Colon Carcinoma Metastatic in the Lung (tissue), 2 donors: ENCODE results near the gene MEX3D.

GRCh38 chr19:1566188-1566865, 1.8 kb downstream of the MEX3D start:
- PRO-cap, 2 experiments, result peak in 2 of 2 experiments; most common plus-strand start chr19:1566759 (in 2)

DNA sequence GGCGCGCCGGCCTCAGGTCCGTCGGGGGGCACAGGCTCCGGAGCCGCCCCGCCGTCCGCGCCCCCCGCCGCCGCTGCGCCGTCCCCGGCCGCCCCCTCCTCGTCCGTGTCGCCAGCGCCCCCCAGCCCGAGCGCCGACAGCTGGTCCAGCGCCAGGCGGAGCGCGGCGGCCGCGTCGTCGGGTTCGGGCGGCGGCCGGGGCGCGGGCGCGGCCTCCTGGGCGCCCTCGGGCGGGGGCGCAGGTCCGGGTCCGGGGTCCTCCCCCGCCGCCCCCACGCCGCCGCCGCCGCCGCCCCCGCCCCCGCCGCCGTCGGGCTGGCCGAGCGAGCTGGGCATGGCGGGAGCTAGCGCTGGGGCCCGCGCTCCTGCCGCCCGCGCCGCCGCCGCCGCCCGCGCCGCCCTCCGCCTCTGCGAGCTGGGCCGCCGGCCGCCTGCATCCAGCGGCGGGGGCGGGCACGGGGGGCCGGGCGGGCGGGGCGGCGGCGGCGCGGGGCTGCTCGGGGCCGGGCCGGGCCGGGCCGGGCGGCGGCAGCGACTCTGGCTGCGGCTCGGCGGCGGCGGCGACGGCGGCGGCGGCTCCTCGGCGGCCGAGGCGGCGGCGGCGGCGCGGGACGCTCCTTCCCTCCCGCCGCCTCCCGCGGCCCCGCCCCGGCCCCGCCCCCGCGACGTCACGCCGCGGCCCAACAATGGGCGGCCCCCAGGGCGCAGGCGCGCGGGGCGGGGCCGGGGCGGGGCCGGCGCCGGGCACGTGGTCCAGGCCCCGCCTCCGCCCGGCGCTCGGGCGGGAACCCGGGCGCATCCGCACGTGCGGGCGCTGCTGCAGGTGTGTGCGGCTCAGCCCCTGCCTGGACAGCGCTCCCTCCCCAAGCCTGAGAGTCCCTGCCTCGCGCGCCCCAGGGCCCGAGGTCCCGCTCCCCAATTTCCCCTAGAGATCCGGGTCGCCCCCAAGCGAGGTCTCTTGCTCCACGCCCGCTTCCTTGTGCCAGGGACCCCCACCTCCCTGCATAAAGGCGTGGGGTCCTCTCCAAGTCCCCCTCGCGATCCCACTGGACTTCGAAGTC, at the start of gene MEX3D:
Gene MEX3D, minus strand, starts transcription at position 602 of the 1,060 bp plus-strand sequence.
- PRO-cap, 2 experiments, result peak in 2 of 2 experiments; most common plus-strand start position 809 of the sequence (in 1); most common minus-strand start position 409 of the sequence (in 2)

DNA sequence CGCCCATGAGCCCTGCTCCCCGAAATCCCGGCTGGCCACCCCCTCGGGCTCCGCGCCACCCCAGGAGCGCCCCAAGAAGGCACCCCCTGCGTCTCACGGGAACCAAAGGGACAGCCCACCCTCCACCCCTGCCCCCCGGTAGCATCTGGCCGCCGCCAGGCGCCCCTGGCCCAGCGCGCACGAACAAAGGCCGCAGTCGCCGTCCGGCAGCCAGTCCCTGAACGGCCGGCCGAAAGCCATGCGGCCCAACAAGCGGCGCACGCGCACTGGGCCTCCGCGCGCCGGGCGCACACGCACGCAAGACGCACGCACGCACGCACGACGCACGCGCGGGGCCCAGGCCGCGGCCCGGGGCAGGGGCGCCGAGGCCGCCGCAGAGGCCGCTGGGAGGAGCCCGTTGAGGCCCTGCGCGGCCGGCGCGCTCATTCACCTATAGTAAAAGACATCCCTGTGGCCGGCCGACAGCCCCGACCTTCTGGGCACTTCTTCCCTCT, 526 bp downstream of the MBD3 start:
- PRO-cap, 2 experiments, result peak in 2 of 2 experiments; most common plus-strand start position 376 of the sequence (in 2); most common minus-strand start position 240 of the sequence (in 1)

- PRO-cap, 2 experiments, result no peak in any of the 2 experiments
Measured at GRCh38 chr19:1837248-1838246, 10.7 kb downstream of the REXO1 start.

- PRO-cap, 2 experiments, result no peak in any of the 2 experiments
Measured at GRCh38 chr19:1839651-1840279, 8.5 kb downstream of the REXO1 start.

DNA sequence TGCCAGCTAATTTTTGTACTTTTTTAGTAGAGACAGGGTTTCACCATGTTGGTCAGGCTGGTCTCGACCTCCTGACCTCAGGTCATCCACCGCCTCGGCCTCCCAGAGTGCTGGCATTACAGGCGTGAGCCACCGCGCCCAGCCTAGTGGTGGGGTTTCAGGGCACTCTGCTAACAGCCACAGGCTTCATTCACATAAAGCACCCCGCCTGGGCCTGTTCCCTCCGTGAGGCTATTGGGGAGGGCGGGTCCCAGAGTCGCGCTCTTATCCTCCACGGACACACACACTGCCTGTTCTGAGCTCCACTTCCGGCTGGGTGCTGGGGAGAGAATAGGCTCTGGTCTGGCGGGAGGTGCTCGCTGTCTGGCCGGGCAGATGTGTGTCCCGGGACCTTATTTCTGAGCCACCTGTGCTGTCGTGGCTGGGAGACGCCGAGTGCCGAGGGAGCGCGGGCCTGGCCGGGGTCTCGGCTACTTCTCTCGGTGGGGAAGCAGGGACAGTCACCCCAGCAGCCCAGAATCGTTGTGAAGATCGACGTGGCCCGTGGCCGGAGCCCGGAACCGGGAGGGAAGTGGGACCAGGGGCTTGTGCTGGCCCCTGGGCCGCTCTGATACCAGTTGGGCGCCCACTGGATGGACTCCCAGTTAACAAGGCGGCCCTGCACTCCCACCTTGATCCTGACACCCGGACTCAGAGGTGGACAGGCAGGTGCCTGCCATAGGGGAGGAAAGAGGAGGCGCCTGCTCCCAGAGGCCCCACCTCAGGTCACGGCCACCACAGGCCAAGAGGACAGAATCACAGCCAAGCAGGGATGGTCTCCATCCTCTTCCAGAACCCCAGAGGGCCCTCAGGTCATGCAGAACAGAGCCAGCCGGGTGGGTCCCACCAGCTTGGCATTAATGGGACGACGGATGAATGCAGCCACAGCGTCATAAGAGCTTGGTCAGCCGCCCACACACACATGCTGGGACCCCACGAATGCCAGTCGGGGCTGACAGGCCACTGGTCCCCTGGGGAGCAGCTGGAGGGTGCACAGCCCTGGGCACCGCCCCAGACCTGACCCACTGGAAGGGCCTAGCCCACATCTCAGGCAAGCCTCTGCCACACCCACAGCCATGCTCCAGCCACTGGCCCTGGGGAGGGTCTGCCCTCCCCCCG, 9.3 kb upstream of the KLF16 start:
- PRO-cap, 2 experiments, result no peak in any of the 2 experiments

GRCh38 chr19:1875242-1875894, 9.9 kb downstream of the ABHD17A start:
- PRO-cap, 2 experiments, result no peak in any of the 2 experiments

- PRO-cap, 2 experiments, result no peak in any of the 2 experiments
Measured at GRCh38 chr19:1881058-1881787, 4.1 kb downstream of the ABHD17A start.

DNA sequence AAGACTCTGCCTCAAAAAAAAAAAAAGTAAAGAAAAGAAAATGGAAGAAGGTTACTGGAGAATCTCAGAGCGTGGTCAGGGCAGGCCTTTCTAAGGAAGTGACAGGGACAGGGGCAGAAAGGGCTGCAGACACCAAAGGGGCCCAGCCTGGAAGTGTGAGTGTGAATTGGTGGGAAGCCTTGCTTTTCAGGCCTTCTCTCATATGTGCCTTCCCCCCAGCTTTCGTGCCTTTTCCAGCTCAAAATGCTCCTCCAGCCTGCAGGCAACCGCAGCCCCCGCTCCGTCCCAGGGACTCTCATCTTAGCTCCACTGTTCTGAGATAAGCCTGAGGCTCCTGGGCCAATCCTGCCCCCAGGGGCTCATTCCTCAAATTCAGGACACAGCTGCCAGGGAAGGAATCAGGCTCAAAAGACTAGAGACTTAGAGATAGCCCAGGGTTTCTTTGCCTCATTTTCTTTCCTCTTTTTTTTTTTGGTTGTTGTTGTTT, 2.0 kb upstream of the ABHD17A start:
- PRO-cap, 2 experiments, result no peak in any of the 2 experiments

DNA sequence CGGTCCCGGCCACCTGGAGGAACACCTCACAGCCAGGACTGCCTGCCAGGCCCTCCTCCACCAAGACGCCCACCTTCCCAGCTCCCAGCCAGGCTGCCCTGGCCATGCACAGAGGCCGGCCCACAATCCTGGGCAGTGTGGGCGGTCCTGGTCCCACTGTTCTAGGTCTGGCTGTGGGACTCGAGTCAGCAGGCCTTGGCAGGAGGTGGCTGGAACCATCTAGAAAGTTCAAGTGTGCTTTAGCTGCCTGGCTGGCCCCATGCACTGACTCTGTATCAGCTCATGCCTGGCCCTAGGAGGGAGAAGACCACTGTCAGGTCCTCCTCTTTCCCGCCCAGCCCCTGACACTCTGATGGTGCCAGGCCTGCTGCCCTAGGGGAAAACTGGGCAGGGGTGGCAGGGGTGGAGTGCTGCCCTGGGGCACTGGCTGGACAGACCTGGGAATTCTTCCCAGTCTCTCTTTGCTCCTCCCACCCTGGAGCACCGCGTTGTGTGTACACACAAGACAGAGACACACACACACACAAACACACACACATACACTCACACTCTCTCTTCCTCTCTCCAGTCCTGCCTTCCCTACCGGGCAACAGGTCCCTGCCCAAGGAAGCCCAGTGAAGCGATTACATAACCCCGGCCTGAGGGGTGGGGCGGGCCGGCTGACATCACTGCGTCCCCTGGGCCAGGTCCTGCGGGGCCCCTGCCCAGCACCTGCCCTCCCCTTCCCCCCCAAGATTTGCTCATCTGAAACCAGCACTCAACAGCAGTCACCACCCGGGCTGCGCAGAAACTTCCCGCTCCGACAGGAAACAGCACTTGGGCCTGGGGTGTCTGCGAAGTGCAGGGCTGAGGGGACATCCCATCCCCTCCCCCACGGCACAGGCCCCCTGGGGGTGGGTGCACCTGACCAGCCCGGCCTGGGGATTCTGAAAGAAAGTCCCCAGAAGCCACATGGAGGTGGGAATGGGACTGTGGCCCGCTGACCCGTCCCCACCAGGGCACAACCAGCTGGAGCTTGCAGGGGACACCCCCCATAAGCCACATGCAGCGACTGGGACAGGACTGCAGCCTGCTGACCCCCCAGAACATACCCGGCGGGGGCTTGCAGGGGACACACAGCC, 1.3 kb downstream of the MKNK2 start:
- PRO-cap, 2 experiments, result peak in 1 of 2 experiments; most common plus-strand start position 815 of the sequence (in 1)

DNA sequence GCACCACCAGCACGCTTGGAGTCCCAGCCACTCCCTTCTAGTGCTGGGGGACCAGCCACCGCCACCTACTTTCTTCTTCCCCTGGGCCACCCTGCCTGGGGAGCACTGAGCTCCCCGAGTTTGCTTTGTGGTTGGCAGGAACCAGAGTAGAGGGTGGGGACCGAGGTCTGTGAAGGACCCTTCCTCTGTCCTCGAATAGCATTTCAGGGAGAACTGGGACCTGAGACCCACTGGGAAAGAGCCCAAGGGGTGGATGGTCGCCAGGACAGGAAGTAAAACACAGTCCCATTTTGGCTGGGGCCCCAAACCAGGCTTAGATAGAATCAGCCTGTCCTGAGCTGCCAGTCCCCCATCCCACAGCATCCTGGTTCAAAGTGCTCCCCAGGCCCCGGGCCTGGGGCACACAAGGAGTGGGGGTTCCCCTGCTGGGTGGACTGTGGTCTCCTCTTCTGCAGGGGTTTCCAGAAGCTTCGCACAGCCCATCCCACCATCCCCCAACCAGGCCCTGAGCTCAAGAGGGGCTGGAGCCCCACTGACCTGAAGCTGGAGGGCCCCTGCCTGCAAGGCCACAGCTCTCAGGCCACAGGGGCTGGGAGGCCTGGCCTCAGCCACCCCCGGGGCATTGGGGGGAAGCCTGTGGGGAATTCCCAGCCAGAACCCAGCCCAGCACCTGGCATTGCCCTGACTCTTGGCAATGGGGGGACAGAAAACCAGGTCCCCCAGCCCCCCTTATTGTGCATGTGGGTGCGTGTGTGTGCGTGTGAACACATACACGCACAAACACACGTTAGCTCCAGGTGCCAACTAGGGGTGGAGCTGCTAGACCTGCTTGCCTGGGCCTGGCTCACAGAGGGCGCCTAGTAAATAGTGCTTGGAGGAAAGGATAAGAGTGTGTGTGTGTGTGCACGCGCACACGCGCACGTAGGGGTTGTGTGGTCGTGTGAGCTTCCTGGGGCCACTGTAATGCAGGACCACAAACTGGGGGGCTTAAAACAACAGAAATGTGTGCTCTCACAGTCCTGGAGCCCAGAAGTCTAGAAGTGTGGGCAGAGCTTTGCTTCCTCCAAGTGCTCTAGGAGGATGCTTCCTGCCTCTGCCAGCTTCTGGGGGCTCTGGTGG, 1.0 kb upstream of the MKNK2 start:
- PRO-cap, 2 experiments, result no peak in any of the 2 experiments

- PRO-cap, 2 experiments, result no peak in any of the 2 experiments
Measured at GRCh38 chr19:2075512-2075905, 20.6 kb downstream of the MOB3A start.

- PRO-cap, 2 experiments, result no peak in any of the 2 experiments
Measured at GRCh38 chr19:2097962-2098425, 1.3 kb downstream of the IZUMO4 start.

GRCh38 chr19:2129291-2129826, 22.0 kb downstream of the AP3D1 start:
- PRO-cap, 2 experiments, result no peak in any of the 2 experiments

DNA sequence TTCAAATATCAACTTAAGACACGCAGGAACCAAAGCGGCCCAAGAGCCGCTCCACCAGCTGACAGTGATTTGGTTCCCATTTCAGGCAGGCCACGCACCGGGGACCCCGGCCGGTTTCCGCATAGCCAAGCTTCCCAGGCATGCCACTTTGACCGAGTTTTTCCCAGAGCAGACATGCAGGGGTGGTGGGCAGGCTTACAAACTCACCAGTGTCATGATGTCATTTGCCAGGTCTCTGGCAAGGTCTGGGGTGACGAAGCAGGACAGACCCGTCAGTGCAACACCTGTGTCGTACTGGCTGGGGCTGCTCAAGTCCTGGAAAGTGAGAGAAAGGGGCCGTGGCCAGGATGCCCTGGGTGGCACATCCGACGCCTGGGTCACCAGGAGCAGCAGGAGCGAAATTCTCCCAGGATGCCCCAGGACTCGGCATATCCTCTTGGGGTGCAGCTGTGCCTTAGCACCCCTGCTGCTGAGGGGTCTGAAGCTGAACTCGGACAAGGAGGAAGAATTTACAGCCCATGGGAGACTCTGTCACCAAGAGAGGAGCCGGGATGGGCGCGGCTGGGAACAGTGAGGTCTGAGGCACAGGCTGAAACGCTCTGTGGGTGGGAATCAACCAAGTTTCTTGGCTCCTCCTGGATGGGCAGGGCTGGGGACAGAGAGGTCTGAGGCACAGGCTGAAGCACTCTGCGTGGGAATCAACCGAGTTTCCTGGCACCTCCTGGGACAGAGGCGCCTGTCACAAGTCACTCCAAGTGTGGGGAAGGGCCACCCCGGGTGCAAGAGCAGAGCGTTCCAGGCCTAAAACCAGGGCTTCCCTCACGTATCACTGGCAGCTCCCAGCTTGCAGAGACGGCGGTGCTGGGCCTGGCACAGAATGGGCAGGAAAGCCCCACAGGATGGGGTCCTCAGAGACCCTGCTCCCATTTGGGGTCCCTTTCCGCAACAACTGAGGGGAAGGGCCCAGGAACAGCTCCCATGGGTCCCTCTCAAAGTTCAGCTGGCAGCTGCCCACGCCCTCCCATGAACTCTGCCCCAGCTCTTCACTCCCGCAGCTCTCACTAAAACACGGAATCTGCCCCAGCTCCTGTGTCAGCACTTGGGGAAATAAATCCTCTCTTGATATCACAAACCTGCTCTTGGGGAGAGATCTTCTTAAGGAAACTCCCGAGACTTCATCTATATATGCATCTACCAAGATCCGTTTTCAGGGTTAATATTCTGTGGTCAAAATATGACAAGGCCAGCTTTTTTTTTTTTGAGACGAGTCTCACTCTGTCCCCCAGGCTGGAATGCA, 18.7 kb downstream of the AP3D1 start:
- PRO-cap, 2 experiments, result no peak in any of the 2 experiments

DNA sequence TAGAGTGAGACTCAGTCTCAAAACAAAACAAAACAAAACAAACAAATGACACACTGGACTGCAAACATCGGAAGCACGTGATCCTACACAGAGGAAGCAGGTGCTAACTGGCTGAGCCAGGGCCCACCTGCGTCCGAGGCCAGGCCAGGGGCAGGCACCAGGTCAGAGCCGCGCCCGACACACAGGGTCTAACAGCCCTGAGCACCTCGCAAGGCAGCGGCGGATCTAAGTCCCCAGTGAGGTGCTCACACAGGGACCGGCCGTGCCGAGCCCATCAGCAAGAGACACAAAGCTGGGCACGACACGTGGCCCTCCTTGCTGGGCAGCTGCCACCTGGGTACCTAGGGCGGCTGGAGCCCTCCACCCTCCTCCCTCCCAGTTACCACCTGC, 15.9 kb downstream of the AP3D1 start:
- PRO-cap, 2 experiments, result no peak in any of the 2 experiments

DNA sequence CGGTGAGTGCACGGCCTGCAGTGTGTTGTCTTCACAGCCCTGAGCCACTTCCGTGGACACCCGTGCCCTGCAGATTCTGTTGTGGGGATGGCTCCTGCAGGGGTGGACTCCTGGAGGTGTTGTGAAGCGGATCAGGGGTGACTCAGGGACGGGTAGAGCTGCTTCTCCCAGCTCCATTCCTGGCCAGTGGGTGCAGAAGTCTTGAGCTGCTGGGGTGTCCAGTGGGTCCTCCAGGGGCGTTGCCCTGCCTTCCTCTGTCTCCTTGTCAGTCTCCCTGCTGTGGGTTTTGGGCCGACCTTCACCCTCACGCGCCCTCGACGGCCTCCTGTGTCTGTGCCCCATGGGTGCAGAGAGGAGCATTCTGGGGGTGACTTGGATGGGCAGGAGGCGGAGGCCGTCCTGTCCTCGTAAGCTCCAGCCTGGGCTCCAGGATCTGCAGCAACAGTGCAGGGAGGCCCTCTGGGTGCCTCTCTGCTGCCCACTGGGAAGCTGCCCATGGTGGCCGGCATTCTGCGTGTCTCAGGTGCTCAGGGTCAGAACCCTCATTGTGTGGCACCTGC, 17.1 kb downstream of the DOT1L start:
- PRO-cap, 2 experiments, result no peak in any of the 2 experiments

- PRO-cap, 2 experiments, result no peak in any of the 2 experiments
Measured at GRCh38 chr19:2196939-2197768, 33.4 kb downstream of the DOT1L start.

GRCh38 chr19:2201568-2202145, 34.5 kb downstream of the PLEKHJ1 start:
- PRO-cap, 2 experiments, result no peak in any of the 2 experiments

DNA sequence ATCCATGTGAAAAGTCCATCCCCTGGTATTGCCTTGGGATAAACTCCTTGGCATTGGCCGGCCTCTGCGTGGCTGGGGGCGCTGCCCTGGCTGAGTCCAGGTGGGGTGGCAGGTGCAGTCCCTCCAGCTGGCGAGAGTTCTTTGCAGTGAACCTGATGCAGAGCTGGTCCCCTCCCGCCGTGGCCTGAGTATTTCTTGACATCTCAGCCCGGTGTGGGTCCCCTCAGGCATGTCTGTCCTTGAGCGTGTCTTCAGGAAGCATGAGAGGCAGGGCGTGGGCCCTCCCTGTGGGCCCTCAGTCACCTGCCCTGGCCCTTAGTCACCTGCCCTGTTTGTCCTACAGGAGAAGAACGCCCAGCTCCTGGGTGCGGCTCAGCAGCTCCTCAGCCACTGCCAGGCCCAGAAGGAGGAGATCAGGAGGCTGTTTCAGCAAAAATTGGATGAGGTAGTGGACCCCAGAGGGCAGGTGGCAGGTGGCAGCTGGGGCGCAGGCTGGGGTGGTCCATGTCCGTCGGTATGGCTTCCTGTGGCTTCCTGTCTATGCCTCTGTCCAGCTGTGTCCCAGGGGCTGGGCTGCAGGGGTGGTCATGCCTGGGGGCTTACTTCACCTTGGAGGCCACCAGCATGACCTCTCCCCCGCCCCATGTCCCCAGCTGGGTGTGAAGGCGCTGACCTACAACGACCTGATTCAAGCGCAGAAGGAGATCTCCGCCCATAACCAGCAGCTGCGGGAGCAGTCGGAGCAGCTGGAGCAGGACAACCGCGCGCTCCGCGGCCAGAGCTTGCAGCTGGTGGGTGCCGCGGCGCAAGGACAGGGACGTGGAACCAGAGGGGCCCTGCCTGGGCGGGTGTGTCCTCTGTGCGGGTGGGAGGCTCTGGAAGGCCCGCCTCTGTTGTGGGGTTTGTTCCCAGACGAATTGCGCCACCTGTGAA, 22.7 kb downstream of the PLEKHJ1 start:
- PRO-cap, 2 experiments, result no peak in any of the 2 experiments